Rectum (tissue), 1 donor: ENCODE measurements around a stretch of chr2.

- PRO-cap = no peak
Observed at GRCh38 chr2:202911093-202911492, 380 bp downstream of the WDR12 start.

GRCh38 chr2:203536190-203536704 is 1.1 kb upstream of the RAPH1 start:
- PRO-cap = no peak

DNA sequence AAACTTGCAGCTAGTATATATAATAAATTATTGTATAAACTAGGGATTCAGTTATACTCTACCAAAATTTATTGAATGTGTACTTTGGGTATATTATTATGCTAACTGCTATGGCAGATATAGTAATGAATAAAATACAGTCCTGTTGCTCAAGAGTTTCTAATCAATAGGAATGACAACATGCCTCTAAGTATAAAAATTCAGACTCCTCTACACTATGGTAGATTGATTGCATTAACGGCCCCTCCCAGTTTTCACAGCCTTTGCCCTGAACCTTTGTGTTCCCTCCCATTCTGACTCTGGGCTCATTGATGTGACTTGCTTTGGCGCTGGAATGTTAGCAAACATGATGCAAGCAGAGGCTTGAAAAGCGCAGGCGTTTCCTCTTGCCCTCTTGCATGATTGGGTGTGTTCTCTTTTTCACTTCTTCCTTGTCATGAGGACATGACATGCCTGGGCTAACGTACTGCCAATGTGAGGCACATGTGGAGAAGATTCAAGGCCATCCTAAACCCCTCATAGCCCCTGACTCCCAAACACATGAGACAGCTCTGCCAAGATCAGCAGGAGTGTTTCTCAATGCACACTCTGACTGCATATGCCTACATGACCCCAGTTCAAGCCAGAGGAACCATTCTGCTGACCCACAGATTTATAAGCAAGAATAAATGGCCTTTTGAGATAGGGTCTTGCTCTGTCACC is 49.9 kb upstream of the CD28 start:
- PRO-cap = unidirectional peak, minus-strand start at position 301 of the sequence

DNA sequence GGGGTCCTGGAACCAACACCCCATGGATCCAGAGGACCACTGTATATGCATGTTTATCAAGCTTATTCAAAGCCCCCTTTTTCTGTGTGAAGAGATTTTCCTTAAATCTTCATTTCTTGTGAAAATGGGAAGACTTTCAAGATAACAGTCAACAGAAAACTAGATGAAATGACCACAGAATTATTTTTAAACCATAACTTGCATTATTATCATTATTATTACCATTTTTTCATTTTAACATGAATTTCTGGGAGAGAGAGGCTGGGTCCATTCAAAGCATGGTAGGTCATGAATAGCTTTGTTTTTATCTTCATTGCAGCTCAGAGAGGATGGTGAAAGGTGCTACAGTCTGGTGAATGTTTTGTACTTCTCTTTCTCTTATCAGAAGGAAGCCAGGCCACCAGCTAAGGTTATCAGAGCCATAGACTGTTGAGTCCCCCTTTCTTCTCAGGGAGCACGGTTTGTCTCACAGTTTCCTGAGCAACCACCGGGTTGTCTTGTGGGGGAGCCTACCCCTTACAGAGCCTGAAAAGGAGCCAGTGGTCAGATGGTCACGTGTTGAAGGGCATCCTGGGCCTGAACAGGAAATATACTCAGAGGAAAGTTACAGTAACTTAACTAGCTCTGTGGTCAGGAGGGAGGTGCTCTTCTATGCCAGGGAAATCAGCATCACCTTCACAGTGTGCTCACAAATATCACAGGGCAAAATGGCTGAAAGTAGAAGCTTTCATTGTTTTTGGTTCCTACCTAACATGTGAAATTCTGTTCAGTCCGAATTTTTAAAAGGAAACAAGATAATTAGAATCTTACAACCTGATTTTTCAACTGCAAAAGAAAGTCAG is 11.5 kb downstream of the CD28 start:
- PRO-cap = no peak

DNA sequence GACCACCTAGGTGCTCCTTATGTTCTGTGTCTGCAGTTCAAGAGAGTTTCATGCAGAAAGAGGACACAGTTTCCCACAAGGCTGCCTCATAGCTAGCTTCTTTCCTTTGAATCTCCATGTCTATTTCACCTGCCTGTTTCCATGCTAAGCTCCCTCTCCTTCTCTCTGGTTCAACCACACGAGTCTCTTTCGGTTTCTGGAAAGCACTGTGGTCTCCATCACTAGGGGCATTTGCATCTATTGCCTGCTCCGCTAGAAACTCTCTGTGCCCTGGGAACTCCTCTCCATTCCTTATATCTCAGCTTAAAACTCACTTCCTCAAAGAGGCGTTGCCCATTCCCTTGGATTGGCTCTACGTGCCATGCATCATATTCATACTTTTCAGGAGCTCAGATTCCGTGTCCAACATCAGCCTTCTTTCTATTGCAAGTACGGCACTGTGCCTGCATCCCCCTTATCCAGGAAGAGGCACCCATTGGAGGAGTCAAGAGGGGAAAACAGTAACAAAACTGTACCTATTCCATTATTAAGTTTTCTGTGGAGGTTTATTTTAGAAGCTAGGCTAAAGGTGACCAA is 51.4 kb upstream of the CTLA4 start:
- PRO-cap = unidirectional peak, minus-strand start at position 265 of the sequence

DNA sequence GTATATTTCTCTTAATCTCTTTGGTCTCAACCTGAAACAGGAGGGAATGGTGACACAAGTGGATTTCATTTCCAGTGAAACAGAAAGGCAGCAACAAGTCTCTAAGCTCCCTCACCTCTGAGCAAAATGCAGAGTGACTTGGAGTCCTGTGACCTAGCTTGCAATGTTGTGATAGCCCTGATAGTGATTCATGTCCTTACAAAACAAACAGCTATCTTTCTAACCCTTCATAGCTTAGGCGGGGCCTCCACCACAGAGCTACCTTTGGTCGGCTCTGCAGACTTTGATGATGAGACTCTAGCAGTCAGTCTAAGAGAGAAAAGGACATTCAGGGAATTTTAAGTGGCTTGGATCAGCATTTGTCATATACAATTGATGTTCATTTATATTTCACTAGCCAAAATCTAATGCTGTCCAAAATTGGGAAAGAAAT is 137.6 kb upstream of the PARD3B start:
- PRO-cap = no peak

GRCh38 chr2:204452261-204453172 is 92.8 kb upstream of the PARD3B start:
- PRO-cap = no peak

DNA sequence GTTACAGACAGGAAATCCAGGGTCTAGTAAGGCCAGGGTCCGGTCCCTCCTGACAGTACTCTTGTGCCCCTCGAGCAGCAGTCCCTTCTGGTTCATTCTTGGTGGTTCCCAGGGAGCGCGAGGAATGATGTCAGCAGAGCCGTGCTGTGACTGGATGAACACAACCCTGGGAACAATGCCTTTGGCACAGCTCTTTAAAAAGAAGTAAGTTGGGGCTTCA is 33.9 kb downstream of the PARD3B start:
- PRO-cap = no peak

DNA sequence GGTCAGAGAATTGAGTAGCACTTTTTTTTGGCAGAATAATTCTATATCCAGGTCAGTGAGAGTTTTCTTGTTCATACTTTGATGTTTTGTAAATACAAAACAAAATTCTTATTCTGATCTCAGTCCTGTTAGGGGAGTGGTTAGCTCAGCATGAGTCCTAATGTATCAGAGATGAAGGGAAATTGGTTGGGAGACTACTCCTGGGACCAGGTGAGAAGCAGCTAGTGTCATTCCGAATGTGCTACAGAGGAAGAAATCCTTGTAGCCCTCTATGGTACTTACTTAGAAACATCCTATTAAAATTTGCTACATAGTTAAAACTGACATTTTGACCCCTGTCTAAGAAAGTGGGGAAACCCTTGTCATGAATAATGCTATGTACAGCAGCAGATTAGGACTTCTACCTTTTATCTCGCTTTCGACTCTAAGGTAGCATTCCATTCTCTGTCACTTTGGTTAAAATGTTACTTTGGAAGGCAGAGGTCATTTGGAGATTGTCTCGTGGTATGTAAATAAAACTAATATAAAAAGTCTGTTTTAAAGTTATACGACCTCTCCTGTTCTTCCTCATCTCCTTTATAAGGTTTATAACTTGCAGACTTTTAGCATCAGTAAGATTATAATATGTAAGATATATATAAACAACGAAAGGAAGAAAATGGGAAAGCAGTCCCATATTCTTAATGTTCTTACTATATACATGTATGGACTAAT is 65.9 kb downstream of the PARD3B start:
- PRO-cap = no peak

GRCh38 chr2:204887679-204888136 is 342.4 kb downstream of the PARD3B start:
- PRO-cap = no peak

- PRO-cap = no peak
Observed at GRCh38 chr2:205660715-205661250, 21.5 kb upstream of the NRP2 start.

DNA sequence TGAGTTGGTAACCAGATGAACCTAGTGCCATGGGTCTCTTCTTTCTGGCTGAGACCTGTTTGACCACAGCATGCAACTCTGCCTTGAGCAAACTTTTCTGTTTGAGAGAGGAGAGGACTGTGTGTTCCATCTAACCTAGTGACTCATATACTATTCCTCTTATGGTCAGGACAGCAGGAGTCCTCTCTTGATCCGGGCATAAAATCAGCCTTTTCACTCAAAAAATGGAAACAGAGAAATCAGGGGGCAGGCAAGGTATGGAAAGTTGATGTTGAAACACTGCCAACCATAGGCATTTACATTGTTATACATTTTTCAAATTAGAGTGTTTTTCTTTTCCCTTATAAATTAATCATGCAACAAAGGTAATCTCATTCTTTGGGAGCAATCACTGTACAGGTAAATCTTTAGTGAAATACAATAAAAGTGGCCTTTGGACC is 86.6 kb downstream of the NRP2 start:
- PRO-cap = no peak

- PRO-cap = no peak
Observed at GRCh38 chr2:205931138-205931499, 154.9 kb downstream of the INO80D start.

DNA sequence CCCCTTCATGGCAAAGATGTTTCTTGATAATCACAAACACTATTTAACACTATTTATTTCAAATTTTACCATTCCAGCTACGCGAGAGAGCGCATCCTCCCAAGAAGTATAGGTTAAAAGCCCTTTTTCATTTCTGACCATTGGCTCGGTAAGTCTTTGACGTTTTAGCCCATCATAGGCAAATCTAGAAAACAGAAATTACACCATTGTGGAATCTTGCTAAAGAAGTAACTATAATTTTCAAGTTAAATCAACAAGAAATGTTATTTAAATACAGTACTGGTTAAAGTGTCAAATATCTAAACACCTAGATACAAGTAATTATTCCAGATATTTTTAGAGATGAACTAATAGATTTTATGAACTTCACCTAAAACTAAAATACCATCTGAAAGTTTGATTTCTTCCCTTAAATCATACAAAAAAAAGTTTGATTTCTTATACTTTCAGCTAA is 15.3 kb downstream of the NDUFS1 start:
- PRO-cap = no peak

GRCh38 chr2:206147331-206147980 is 11.8 kb downstream of the NDUFS1 start:
- PRO-cap = no peak

GRCh38 chr2:206158856-206159238 is 397 bp downstream of the NDUFS1 start:
- PRO-cap = no peak

DNA sequence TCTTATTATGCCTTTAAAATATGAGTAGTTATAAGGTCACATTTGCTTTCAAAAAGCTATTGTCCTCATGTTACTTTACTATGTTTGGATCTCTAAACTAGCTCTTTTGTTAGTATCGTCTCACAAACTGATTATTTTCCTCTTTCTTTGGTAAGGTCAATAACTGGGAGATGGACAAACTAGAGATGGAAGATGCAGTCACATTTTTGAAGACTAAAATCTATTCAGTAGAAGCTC is 26.0 kb downstream of the FASTKD2 start:
- PRO-cap = no peak

- PRO-cap = no peak
Observed at GRCh38 chr2:206810011-206810734, 44.8 kb downstream of the FASTKD2 start.

GRCh38 chr2:206823009-206823714 is 57.8 kb downstream of the FASTKD2 start:
- PRO-cap = no peak

DNA sequence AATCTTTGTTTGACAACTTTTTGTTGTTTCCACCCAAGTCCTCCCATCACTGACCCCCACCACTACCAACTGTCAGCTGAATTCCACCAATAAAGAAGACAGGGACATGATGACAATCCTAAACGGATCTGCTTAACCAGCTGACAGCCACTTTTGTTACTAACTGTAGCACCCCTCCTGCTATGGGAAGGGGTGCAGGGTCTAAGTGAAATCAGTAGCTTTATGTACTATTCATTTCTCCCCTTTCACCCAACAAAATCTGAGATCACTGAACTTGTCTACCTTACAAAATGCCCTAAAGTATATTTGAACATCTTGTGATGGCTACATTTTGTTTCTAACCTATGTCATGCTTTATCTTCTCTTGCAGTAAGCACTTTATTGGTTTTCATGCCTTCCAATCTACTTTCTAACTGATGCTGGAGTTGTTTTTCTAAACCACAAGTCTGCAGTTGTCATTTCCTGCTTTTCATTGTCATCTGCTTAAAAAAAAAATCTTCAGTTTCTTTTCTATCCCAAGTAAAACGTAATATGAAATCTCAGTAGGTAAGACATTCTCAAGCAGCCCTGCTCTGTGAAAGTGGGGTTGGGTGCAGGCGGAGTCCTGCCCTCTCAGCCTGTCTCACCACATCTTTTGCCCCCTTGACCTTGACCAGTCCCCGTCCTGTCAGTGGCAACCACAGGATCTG is 80.2 kb upstream of the CPO start:
- PRO-cap = no peak